Right common carotid artery plus branches (tissue), 1 donor: Measurements from ENCODE around the genes SPOPL and ARHGAP15.

DNA sequence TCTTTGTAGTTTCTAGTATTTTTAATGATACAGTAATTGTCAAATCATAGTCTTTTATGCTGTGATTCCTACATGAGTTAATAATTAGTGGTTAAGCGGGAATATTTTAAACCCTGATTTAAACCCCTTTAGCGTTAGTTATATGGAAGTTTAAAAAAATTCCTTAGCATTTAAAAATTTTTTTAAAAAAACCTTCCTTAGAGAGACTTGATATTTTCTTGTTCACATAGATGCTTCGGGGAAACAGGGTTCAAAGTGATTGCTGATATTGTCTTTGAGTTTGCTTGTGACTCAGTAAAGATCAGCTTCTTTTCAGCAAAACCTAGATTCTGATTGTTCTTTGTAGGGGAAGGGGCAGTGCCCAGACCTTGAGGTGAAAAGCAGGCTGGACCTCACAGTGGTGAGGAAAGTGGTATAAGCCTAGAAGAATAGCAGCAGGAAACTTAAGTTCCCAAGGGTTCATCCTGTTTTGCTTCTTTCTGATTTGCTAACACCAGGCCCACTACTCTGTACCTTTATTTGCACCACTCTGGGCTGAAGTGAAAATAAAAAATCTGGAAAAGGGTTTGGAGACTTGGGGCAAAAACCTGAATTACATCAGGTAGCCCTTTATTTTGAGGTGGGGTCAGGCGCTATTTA, 20.8 kb downstream of the UBXN4 start:
- PRO-cap, result no peak

GRCh38 chr2:135866015-135866465, 10.2 kb downstream of the MCM6 start:
- PRO-cap, result no peak

DNA sequence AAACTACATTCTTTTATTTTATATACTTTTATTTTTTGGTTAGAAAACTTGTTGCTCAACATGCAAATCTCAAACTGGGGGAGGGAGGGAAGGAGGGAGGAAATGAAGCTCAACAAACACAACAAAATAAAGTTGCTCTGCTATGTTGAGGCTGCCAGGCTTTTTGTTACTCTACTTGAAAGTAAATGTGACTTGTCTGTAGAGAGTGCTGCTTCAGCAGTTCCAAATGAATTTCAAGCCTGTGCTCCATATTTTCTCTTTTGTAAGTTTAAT, 24.5 kb downstream of the DARS1 start:
- PRO-cap, result no peak

- PRO-cap, result bidirectional peak, plus-strand start at chr2:136119286, minus-strand start at chr2:136119177; bidirectional peak, plus-strand start at chr2:136119387, minus-strand start at chr2:136119330
These were observed 1.2 kb upstream of the CXCR4 start for GRCh38 chr2:136118834-136119946.

GRCh38 chr2:136139512-136140013, 21.6 kb upstream of the CXCR4 start:
- PRO-cap, result no peak

- PRO-cap, result no peak
These were observed 88.6 kb upstream of the CXCR4 start for GRCh38 chr2:136206492-136207060.

- PRO-cap, result no peak
These were observed 107.9 kb upstream of the CXCR4 start for GRCh38 chr2:136225689-136226502.

DNA sequence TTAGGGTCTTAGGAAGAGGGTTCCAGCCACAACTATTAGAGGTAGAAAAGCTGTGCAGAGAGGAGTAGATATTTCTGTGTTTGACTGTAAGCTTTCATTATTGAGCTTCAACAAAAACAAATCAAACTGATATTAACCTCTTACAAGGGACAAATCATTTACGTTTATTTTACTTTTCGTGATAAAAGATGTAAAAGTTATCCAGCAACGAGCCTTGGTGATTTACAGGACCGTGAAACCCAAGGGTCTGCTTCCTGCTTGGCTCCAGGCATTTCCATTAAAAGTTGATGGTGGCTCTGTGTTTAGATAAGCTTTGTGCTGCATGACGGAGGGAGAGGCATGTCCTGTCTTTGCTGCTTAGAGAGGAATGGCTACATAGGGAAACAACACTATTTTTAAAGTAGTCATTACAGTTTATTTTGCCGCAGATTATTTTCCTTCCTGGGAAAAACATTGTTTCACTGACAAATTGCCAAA, 98.4 kb downstream of the THSD7B start:
- PRO-cap, result no peak

- PRO-cap, result no peak
These were observed 106.3 kb upstream of the HNMT start for GRCh38 chr2:137857949-137858329.

- PRO-cap, result bidirectional peak, plus-strand start at chr2:138501770, minus-strand start at chr2:138501502; bidirectional peak, plus-strand start at chr2:138502191, minus-strand start at chr2:138502222
These were observed at the start of gene SPOPL for GRCh38 chr2:138501331-138502394. TSS of gene SPOPL (plus strand) at chr2:138501770.

- PRO-cap, result no peak
These were observed 14.6 kb downstream of the SPOPL start for GRCh38 chr2:138515947-138516705.

- PRO-cap, result no peak
These were observed 66.5 kb downstream of the SPOPL start for GRCh38 chr2:138567789-138568789.

DNA sequence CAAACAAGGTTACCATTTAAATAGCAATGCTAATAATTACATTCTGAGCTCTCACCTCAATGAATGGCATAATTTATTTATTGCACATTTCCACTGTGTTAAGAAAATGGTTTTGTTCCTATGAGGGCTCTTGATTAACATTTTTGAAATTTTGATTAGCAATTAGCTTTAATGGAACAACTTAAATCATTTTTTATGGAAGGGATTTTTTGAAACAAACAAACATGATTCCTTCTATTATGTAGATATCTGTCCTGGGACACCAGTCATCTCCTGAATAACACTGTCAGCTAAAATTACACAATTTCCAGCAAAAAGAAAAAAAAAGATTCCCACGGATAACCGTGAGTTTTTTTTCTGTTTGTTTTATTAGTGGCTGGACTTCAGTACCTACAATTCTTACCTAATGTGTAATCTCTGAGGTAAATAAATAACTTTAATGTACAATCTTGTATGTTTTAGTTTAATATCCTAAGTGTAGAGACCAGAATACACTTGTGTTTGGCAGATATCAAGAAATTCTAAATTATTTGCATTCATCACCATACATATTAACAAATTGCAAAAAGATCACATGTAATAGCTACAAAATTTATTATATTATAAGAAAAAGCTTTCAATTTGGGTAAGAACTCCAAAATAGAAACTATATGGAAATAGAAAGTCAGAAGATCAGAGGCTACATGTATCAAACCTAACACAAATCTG, 126.6 kb upstream of the KYNU start:
- PRO-cap, result no peak

- PRO-cap, result bidirectional peak, plus-strand start at chr2:142868435, minus-strand start at chr2:142868279
These were observed 9.2 kb upstream of the KYNU start for GRCh38 chr2:142868127-142868760.

- PRO-cap, result no peak
These were observed at the start of gene ARHGAP15 for GRCh38 chr2:143128460-143129582. TSS of gene ARHGAP15 (plus strand) at chr2:143129419.

- PRO-cap, result no peak
These were observed 47.4 kb downstream of the ARHGAP15 start for GRCh38 chr2:143176566-143177087.

DNA sequence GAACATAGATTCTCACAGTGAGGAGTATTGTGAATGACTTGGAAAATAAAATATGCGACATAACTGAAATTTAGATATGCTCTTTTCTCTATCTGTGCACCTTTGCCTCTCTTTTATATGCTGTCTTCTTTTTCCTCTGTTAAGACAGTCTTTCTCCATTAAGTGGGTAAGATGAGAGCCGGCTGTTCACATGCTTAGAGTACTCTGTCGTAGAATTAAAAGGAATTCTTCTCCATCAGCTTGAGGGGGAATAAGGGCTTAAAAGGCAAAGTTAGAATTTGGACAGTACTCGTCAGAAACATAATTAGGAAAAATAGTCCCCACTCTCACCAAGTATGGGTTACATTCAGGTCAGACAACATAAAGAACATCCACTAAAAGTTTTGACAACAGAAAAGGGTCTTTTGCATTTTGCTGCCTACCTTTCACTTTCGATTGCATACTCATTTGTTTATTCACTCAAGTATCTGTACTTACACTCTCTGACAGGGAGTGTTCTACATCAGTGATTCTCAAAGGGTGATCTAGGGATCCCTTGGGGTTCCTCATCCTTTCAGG, 47.9 kb downstream of the ARHGAP15 start:
- PRO-cap, result no peak

GRCh38 chr2:143434635-143435794, 305.8 kb downstream of the ARHGAP15 start:
- PRO-cap, result unidirectional peak, minus-strand start at chr2:143435312

DNA sequence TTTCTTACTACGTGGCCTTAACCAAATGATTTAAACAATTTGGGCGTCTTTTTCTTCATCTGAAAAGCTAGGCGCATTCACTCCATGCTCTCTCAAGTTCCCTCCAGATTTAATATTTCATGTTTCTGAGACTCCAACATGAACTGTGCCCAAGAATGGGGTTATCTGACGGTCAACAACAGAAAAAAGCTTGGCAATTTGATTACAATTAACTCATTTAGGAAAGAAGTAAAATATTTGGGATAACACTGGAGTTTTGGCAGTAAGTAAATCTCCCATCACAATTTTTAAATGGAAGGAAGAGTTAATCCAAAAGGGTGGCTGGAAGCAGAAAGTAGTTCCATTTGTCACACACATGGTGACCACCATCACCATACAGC, 345.4 kb downstream of the ARHGAP15 start:
- PRO-cap, result no peak

GRCh38 chr2:144240991-144241474, 91.3 kb downstream of the GTDC1 start:
- PRO-cap, result no peak